Left colon (tissue), 1 donor: ENCODE results near the genes CDKN3, CGRRF1 and LGALS3.

DNA sequence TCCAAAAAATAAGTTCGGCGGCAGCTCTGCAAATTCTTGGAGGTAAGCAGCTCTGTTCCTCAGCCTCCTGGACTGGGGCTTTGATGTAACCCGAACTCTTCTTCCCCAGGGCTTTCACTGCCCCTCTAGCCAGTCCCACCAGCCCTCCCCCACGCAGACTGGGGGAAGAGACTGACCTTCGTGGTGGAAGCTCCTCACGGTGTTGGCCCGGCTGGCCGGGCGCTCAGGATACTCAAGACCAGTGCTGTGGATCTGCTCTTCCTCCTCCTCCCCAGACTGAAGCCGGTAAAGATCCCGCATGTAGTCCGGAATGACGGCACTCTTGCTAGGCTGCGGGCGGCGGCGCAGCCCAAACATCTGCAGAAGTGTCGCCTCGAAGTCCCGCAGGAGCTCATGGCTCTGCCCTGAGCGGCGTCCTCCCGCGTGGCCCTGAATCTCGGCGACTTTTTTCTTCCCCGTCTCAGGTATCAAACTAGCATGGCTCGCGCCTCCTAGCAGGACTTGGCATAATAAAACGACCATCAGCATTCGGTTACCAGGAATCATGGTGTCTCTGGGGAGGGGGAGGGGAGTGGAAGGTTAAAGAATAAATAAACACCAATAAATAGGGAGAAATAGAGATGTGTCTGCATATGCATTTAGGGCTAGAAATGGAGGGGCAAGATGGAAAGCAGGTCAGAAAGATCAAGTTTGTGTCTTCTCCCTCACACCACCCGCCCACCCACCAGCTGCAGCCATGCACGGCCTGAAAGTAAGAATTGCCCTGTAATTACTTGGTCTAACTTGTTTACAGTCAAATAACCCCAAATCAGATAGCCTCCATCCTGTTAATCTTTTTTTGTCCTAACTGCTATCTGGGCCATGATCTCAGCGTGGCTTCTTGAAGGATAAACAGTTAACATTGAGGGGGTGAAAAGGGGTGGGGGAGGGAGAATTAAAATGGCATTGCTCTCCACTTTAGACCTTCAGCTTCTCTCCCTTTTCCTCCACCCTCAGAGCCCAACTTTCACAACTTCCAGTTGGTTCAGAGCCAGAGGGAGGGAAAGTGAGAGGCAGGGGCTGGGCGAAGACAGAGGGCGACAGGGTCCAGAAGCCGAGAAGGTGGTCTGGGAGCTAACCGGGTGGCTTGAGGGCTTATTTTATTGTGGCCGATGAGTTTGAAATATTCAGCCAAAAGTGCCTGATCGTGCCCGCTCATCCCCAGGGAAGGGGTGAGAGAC, 4.5 kb downstream of the BMP4 start:
- PRO-cap: no peak

DNA sequence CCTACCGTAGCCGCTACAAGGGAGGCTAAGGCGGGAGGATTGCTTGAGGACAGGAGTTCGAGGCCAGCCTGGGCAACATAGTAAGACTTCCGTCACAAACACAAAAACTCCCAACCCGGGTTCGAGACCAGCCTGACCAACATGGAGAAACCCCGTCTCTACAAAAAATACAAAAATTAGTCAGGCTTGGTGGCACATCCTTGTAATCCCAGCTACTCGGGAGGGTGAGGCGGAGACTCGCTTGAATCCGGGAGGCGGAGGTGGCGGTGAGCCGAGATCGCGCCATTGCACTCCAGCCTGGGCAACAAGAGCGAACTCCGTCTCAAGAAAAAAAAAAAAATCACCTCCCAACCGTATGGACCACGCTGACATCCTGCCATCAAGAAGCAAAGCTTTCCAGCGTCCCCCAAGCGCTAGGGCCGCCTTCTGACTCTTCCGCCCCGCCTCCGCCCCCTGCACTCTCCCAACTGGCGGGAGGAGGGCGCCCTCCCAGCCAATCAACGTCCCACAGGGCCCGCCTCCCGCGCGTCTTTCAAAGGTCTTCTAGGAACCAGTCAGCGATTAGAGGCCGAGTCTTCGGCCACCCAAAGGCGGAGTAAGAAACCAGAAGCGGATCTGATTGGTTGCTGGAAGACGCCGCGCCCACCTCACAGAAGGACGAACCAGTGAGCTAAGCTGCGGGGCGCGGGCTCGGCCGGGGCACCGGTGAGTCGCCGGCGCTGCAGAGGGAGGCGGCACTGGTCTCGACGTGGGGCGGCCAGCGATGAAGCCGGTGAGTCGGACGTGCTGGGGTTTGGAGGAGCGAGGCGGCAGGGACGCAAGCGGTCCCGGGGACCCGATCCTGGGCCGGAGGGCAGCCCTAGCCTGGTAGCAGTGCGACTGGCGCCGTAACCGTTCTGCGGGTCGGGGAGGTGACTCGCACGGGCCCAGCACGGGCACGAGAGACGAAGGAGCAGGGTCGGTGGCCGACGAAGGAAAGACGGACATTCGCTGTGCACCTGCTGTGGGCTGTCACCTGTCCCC, at the start of gene CDKN3:
CDKN3 (plus strand) TSS at position 702 of the 1,023 bp plus-strand sequence.
- PRO-cap: bidirectional peak, plus-strand start at position 734 of the sequence, minus-strand start at position 428 of the sequence

- PRO-cap: no peak
These were observed 5.7 kb downstream of the GMFB start for GRCh38 chr14:54482878-54483587.

DNA sequence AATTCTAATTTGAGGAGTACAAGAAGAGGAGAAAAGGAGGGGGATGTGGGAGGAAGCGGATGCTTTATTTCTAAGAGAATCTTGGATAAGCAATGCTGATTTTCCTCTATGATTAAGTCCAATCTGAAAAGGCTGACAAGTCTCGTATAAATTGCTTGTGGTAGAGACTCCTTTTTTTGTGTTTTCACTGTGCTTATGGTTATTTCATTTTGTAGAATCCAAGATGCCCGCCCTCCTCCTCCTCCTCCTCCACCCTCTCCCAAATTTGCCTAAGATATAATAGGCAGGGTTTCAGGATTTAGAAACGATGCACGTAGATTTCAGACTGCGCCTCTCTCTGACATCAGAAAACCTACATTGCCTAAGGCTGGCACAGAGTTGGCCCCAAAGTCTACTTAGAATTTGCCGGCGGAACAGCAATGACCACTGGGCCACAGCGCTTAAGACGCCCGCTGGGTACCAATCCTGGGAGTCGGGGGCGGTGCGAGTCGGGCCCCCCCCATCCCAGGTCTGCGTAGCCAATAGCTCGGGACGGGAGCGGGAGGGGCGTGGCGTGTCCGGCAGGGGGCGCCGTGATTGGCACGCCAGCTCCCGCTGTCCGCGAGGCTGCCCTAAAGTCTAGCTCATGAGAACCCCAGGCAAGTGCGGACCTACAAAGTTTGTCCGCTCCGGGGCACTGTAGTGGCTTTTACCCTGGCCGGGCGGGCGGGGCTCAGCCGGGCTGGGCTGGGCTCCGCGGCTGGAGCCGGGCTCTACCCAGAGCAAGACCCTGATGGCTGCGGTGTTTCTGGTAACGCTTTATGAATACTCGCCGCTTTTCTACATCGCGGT, at the start of gene CGRRF1:
CGRRF1 (plus strand) TSS at position 719 of the 831 bp plus-strand sequence.
- PRO-cap: bidirectional peak, plus-strand start at position 719 of the sequence, minus-strand start at position 428 of the sequence; unidirectional peak, plus-strand start at position 759 of the sequence

DNA sequence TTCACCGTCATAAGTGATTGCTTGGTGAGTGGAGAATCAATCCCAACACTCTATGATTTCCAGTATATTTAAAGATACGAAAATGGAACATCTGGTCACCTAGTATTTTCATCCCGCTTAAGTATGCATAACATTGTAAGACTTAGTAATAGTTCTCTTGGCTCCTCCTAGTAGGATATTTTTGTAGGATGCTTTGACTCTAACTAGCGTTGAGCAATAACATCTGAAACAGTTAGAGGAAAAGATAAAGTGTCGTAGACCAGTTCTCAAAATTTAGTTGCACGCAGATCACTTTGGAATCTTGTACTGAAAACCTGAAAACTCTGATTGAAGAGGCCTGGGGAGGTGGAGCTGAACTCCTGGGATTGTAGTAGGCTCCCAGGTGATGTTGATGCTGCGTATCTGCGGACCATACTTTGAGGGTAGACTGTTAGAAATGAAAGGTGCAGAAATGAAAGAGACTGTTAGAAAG, 7.7 kb downstream of the SAMD4A start:
- PRO-cap: no peak

- PRO-cap: no peak
These were observed 81.4 kb downstream of the SAMD4A start for GRCh38 chr14:54648218-54648749.

DNA sequence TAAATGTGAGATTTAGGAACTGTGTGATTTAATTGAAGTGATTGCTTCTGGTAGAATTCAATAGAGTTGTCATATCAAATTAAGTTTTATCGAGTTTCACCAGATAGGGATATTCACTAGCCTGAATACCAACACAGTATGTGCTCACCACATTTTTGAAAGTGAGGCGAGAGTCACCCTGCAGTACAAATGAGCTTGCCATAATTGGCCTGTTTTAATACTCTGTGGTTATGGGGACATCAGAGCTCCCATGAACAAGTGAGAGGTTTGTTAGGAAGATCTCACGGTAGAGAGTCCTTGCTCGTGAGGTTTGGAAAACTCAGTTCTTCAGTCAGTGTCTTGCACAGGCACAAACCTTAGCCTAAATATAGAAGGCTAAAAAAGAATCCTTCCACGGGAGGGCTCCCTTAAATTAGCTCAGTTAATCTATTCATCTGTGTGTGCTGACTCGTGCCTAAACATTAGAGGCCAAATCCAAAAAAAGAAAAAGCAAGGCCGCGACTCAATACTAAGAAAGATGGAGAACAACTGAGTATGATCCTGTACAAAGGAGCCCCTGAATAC, 108.7 kb downstream of the SAMD4A start:
- PRO-cap: no peak

DNA sequence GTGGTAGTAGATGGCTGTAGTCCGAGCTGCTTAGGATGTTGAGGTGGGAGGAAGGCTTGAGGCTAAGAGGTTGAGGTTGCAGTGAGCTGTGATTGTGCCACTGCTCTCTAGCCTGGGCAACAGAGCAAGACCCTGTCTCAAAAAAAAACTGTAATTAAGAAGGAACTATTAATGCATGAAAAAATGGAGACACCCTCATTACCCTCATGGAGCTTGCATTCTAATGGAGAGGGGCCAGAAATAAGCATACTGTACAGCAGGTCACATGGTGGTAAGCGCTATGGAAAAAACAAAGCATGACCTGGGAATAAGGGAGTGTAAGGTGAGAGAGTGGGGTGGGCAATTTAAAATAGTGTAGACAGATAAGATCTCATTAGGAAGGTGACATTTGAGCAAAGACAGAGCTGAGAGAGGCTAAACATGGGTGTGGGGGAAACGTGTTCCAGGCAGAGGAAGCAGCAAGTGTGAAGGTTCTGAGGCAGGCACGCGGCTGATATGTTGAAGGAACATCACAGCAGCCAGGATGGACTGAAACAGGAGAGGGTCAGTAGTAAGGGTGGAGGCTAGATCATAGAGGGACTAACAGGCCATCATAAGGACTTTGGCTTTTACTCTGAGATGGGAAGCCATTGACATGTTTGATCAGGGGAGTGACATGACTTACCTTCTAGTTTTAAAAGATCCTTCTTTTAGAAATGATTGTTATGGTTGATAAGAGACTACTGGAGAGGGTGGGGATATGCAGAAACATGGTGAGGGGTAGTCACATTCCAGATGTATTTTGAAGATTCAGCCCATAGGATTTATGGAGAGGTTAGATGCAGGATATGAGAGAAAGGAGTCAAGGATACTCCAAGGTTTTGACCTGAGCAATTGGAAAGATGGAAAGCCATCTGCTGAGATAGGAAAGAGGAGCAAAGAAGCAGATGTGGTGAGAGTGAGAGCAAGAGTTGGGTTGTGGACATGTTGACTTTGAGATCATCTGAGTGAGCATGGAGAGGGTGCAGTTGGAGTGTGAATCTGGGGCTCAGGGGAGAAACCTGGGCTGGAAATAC, 126.9 kb downstream of the SAMD4A start:
- PRO-cap: no peak

- PRO-cap: no peak
These were observed 132.1 kb downstream of the GCH1 start for GRCh38 chr14:54770315-54771090.

DNA sequence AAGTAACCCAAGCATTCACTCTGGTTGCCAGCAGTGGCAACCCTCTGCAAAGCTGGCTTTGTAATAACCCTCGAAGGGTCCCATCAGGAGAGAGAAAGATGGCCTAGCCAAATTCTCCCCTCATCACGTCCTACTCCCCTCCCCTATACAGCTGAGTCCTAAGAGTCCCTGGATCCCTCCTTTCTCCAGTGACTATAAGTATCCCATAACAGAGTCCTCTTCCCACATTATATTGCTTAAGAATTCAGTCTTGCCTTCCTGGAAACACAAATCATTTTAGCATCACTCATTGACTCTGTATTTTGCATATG, 130.3 kb downstream of the GCH1 start:
- PRO-cap: no peak

DNA sequence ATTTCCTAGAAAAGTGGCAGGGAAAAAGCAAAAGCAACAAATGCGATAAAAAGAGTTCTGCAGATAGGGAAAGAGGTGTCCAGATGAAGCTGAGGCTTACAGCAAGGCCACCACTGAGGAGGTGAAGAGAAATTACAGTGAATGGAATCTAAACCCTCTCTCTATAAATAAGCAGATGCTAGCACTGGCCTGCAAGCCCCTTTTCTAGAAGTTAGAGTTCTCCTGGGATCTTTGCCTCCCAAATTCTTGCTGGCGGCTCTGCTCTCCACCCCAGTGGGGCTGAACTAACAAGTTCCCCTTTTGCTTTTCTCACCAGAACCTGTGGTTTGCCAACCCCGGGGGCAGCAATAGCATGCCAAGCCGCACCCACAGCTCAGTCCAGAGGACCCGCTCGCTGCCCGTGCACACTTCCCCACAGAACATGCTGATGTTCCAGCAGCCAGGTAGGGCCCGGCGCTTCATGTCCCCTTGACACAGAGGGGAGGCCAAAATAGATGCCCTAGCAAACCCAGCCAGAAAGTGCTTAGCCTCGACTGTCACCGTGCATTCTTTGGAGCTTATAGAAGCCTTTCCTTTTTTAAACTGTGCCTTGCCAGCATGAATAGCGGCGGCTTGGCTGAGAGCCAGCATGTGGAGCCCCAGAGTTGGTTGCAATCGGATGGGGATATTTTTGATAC, 126.4 kb downstream of the GCH1 start:
- PRO-cap: no peak

DNA sequence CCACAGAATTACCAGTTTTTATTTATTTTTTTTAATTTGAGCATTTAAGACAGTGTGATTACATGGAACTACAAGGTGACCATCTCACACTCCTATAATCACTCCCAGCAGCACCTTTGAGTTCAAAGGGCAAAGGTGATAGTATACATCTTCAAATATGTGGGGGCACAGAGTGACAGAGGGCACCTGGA, 65.0 kb downstream of the GCH1 start:
- PRO-cap: no peak

DNA sequence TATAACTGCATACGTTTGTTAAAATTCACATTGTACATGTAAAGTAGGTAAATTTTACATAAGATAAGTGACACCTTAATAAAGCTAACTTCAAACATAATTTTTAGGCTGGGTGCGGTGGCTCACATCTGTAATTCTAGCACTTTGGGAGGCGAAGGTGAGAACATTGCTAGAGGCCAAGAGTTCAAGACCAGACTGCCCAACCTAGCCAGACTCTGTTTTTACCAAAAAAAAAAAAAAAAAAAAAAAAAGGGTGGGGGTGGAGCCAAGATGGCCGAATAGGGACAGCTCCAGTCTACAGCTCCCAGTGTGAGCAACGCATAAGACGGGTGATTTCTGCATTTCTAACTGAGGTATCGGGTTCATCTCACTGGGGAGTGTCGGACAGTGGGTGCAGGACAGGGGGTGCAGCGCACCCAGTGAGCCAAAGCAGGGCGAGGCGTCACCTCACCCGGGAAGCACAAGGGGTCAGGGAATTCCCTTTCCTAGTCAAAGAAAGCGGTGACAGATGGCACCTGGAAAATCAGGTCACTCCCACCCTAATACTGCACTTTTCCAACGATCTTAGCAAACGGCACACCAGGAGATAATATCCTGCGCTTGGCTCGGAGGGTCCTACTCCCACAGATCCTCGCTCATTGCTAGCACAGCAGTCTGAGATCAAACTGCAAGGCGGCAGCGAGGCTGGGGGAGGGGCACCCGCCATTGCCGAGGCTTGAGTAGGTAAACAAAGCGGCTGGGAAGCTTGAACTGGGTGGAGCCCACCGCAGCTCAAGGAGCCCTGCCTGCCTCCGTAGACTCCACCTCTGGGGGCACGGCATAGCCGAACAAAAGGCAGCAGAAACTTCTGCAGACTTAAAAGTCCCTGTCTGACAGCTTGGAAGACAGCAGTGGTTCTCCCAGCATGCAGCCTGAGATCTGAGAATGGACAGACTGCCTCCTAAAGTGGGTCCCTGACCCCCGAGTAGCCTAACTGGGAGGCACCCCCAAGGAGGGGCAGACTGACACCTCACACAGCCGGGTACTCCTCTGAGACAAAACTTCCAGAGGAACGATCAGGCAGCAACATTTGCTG, 32.2 kb downstream of the GCH1 start:
- PRO-cap: no peak

GRCh38 chr14:54881080-54881998, 21.3 kb downstream of the GCH1 start:
- PRO-cap: no peak

DNA sequence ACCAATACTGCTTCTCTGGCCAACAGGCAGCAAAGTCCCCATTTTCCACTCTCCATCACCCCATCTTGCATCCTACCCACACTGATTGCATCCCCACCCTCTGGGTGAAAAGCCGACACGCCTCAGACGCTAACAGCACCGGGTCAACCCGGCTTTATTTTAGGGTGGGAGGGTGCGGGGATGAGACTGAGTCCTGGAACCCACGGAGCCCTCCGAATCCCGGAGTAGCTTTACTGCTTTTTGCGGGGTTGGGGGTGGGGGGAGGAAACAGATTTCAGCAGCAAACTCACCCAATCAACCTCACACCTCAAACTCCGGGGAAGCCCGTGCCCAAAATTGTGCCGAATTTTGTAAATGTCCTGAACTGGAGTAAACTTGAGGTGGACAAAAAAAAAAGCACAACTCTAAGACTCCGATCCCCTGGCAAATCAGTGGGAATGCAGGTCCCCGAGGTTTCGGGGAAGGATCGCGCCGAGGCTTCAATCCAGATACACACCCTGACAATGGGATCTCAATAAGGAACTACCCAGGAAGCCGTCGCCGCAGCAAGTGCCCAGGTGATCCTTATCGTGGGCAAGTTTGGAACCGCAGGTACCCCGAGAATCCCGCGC, 1.1 kb downstream of the GCH1 start:
- PRO-cap: no peak

- PRO-cap: no peak
These were observed 8.1 kb downstream of the MAPK1IP1L start for GRCh38 chr14:55059528-55059898.

- PRO-cap: unidirectional peak, plus-strand start at chr14:55128966; bidirectional peak, plus-strand start at chr14:55129088, minus-strand start at chr14:55129089; bidirectional peak, plus-strand start at chr14:55129281, minus-strand start at chr14:55129152
These were observed at the start of gene LGALS3 for GRCh38 chr14:55128848-55129443. Gene LGALS3 (plus strand): TSS chr14:55129252.

DNA sequence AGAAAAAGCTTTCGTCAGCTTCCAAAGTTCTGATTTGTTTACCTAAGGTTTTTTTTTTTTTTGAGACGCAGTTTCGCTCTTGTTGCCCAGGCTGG, 1.3 kb downstream of the LGALS3 start:
- PRO-cap: no peak

DNA sequence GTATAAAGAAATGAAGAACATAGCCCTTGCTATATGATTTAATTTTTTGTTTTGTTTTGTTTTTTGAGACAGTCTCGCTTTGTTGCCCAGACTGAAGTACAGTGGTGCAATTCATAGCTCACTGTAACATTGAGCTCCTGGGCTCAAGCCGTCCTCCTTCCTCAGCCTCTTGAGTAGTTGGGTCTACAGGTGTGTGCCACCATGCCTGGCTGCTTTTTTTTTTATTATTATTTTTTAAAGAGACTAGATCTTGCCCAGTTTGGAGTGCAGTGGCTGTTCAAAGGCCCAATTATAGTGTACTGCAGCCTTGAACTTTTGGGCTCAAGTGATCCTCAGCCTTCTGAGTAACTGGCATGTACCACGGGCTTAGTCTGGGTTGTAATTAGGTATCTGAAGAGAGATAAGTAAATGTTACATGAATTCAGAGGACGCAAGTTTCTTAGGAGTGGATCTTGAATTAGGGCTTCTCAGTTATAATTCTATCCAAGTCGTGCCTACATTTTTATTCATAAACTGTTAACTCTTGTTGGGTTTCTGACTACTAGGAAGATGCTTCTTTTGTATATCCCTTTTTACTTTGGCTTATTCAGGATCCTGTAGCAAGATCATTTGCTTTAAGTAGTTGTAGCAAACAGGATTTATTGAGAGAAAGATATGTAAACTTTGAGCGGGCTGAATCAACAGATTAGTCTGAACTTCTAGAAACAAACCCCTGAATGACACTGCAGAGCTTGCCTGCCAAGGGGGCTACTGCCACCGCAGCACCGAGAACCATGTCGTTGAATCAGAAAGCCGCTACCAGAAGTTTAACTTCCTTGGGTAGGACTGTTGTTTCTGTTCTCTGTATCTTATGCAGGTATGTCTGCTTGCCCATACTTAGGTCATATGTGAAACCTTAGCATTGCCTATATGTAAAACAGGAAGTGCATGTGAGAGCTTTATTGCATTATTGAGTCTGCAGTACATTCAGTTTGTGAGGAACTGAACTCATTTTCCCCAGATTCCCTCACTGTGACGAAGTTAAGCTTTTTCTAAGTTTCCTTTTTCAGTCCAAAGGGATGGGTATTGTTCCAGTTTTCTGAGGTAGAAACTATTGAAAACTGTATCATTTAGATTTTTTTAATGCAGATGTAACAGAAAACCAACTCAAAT, 6.4 kb downstream of the FBXO34 start:
- PRO-cap: no peak

- PRO-cap: no peak
These were observed 19.4 kb downstream of the FBXO34 start for GRCh38 chr14:55290538-55291140.